Epithelial cell of alveolus of lung (primary cell): ENCODE measurements around the gene SLC6A2.

- RAMPAGE, long total RNA: no peak
- RRBS: no CpG with 5 or more reads among the region's 19 CpGs
Measured at GRCh38 chr16:53503914-53504623, 1.1 kb upstream of the AKTIP start.

GRCh38 chr16:53519361-53519692 lies 16.3 kb upstream of the AKTIP start:
- RAMPAGE, long total RNA: no peak
- RRBS: no CpG with 5 or more reads among the region's 6 CpGs

- RAMPAGE, long total RNA: no peak
- RRBS: no CpG with 5 or more reads among the region's 7 CpGs
Measured at GRCh38 chr16:53714439-53715261, 10.7 kb downstream of the FTO start.

GRCh38 chr16:53722918-53723642 lies 19.1 kb downstream of the FTO start:
- RAMPAGE, long total RNA: no peak
- RRBS: no CpG with 5 or more reads among the region's 4 CpGs

DNA sequence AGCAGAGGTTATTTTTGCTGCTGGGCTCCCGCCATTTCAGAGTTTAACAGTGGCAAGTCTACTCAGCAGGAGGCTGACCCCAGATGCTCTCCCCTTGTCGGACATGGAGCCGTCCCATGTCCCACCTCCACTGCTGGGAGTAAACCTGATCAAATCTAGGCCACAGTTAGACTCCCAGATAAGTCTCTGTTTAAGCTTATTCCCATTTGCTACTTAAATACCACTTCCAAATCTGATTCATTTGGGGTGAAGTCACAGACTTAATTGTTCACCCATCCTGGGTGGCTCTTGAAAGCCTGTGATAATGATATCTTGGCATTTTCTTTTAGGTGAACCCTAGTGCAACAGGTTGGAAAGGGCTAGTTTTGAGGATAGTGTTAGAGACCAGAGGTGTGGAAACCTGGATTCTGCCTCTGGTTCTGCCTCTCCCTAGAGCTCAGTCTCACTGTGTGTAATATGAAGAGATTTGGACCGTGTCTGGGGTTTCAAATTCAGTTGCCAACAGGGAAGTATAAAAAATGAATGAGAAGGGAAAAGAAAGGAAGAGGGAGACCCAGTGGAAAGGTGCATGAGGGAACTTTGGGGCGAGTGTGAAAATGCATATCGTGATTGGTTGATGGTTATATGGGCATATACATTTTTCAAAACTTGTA lies 269.3 kb downstream of the FTO start:
- RAMPAGE, long total RNA: no peak
- RRBS: no CpG with 5 or more reads among the region's 6 CpGs

DNA sequence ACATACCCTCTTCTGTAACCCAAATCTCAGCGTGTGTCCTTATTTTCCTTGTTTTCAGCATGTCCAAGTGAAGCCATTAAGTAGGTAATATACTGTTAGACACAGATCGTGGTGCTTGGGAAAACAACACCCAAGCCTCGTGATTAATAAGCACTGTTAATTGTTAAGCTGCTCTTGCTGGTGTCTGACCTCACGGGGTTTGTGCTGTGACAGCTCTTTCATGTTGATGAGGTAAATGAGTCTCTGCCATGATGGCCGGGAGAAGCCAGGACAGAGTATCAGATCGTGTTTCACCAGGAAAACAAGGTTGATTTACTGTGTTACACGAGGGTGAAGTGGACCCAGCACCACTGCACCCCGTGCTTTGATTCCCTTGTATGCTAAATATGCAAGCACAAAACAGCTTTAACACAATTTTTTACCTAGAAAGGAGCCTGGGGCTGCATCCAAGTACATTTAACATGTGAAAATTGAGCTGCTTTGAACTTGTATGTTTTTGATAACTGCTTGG lies 287.3 kb downstream of the FTO start:
- RAMPAGE, long total RNA: no peak
- RRBS: no CpG with 5 or more reads among the region's 8 CpGs

- RAMPAGE, long total RNA: no peak
- RRBS: no CpG with 5 or more reads among the region's 14 CpGs
Measured at GRCh38 chr16:54063209-54064046, 223.2 kb downstream of the IRX3 start.

- RAMPAGE, long total RNA: no peak
- RRBS: no CpG with 5 or more reads among the region's 6 CpGs
Measured at GRCh38 chr16:54208255-54208725, 78.3 kb downstream of the IRX3 start.

GRCh38 chr16:54289515-54290051 lies 3.0 kb upstream of the IRX3 start:
- RAMPAGE, long total RNA: no peak
- RRBS: 0% methylated on average over 2 of the region's 31 CpGs

- RAMPAGE, long total RNA: no peak
- RRBS: no CpG with 5 or more reads among the region's 18 CpGs
Measured at GRCh38 chr16:54370682-54371079, 84.1 kb upstream of the IRX3 start.

GRCh38 chr16:54648377-54649180 lies 282.1 kb upstream of the IRX5 start:
- RAMPAGE, long total RNA: no peak
- RRBS: no CpG with 5 or more reads among the region's 11 CpGs

DNA sequence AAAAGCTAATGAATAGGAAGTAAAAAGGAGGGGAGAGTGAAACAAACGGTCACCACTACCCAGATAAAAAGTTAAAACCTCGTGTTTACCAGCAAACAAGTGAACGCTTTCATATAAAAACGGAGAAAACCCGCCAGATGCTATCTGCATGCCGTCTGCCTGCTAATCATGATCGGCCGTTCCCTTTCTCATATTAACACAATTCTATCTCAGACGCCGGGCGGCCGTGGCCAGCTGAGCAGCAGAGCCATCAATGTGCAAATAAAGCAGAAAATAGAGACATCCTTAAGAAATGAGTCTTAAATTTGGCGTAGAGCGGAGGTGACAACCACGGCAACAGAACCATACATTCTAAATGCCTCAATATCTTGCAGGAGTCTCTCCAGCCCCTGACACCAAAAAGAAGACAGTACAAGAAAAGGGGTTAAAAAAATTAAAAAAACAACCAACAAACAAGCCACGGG lies 2.7 kb upstream of the IRX5 start:
- RAMPAGE, long total RNA: no peak
- RRBS: no CpG with 5 or more reads among the region's 16 CpGs

- RAMPAGE, long total RNA: no peak
- RRBS: no CpG with 5 or more reads among the region's 17 CpGs
Measured at GRCh38 chr16:54931515-54931764, 775 bp downstream of the IRX5 start.

DNA sequence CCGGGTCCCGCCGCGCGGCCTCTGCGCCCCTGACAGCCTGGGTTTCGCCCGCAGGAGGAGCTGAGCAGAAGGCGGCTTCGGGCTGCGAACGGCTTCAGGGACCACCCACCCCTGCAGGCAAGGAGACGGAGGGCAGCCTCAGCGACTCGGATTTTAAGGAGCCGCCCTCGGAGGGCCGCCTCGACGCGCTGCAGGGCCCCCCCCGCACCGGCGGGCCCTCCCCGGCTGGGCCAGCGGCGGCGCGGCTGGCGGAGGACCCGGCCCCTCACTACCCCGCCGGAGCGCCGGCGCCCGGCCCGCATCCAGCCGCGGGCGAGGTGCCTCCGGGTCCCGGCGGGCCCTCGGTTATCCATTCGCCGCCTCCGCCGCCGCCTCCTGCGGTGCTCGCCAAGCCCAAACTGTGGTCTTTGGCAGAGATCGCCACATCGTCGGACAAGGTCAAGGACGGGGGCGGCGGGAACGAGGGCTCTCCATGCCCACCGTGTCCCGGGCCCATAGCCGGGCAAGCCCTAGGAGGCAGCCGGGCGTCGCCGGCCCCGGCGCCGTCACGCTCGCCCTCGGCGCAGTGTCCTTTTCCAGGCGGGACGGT lies 2.5 kb downstream of the IRX5 start:
- RAMPAGE, long total RNA: no peak
- RRBS: 4% methylated on average over 16 of the region's 75 CpGs

DNA sequence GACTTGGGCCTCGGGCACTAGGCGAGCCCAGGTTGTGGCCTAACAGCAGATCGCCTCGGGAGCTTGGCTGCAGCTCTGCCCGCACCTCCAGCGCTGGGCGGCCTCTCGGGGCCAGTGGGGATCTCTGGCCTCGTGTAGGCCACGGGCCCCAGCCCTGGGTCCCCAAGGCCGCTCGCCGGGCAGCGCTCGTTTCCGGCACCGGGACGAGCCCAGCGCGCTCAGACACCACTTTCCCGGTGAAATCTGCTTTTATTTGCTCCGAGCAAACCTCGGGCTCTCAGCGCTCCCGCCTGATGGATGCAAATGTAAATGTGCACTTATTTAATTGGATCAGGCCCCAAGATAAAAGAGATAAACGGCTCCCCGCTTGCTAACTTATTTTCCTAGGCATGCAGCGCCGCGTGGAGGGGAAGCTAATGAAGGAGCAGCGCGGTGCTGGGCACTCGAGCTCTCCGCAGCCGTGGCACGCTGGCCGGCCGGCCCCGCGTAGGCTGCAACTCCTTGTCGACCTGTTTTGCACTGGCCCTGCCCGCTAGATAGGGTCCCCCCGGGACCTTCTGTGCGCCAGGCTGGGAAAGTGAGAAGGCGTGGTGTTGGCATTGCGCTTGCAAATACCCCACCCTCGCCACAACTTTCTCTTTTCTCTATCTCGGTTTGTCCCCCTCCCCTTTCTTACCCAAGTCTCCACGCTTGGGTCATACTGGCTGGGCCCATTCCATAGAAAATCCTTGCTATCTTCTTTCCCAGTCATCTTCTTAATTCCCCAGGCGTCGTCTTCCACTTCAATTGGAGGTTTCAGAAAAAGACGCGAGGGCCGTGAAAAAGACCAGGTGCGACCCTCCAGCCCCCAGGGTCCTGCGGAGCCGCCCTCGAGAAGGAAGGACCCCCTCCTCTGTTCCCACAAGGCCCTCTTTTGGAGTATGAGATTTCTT lies 8.0 kb downstream of the IRX5 start:
- RAMPAGE, long total RNA: no peak
- RRBS: 1% methylated on average over 6 of the region's 58 CpGs

DNA sequence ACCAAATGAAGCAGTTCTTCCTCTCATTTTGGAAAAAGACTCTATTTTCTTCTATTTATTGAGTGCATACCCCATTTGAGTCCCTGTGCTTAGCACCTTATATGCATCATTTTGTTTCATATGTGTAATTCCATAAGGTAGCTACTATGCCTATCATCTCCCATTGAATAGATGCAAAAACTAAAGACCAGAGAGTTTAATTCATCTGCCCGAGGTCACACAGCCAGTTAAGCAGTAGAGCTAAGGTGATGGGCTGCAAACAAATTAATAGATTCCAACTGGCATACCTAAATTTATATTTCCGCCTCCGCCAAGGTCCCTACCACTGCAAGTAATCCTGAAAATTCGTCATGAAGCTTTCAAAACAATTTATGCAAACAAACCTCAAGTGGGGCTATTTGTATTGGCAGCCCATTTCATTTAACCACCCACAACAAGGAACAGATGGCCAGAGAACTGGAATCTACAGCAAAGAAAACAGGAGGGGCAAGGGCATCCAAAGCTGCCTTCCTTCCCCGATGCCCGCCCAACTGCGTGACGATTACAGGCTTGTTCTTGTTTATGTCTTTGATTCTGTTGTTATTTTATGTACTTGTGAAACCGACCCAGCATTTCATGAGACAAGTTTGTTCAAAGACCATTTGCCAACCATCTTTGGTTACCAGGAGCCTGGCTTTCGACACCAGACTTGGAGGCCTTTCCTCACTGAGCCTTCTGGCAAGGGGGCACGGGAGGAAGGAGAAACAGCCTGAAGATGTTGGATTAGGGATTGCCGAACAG lies 59.2 kb upstream of the IRX6 start:
- RAMPAGE, long total RNA: no peak
- RRBS: no CpG with 5 or more reads among the region's 12 CpGs

DNA sequence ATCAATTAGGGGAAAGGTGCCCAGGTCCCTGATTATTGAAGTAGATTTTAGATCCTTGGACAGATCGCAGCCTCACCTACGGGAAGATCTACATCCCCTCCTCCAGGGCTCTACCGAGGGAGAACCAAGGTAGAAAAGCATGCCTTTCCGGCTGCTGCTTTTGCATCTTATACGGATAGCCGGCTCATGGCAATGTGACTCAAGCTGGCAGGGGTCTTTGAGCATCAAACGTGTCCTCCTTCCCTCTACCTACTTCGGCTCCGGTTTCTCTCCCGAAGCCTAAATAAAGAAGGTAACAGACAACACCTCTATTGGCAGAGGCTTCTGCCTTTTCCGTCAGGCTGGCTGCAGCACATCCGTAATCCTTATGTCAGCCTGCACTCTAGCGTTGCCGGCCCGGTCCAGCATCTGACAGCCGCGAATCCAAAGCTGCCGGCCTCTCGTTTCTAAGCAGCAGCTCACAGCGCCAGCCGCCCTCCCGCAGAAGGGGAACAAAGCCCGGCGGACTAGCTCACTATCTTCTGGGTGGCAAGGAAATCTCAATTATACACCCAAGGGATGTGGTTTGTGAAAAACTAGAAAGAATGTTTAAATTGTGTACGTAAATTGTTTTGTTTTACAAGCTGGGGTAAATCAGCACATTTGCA lies 47.0 kb downstream of the IRX6 start:
- RAMPAGE, long total RNA: no peak
- RRBS: 2% methylated on average over 13 of the region's 25 CpGs

DNA sequence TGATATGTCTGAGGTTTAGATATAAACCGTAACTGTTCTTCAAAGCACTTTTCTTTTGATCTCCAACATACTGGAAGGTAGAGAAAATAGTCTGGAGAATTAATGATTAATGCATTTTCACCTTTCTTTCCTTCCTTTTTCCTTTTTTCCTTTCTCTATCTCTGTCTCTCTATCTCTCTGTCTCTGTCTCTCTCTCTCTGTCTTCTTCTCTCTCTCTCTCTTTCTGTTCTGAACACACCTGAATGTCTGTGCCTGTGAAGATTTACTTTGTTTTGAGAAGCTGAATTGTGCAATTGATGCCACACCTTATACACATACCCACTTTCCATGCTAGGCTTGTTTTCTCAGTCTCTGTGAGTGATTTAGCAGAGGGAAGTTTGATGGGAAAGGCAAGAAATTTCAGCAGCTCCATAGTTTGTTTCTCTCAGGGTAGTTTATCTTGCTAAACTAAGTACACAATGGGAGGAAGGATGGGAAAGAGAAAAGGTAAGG lies 9.4 kb upstream of the CAPNS2 start:
- RAMPAGE, long total RNA: no peak
- RRBS: no CpG with 5 or more reads among the region's 1 CpG

GRCh38 chr16:55655514-55656496 lies at the start of gene SLC6A2:
TSS of gene SLC6A2 (plus strand) at chr16:55655988.
- RAMPAGE, long total RNA: no peak
- RRBS: 2% methylated on average over 35 of the region's 82 CpGs

DNA sequence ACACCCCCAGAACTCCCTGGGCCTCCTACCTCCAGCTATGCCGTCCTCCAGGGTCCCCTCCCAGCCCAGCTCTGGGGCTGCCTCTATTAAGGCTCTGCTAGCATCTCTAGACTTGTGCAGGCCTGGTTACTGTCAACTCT lies 20.0 kb downstream of the GNAO1 start:
- RAMPAGE, long total RNA: no peak
- RRBS: no CpG with 5 or more reads among the region's 1 CpG